Endometrial microvascular endothelial cells (primary cell): ENCODE measurements around the genes SCAI and MVB12B.

GRCh38 chr9:125143220-125144127 is at the start of gene SCAI:
Gene SCAI (minus strand): TSS chr9:125143528.
- RAMPAGE, long total RNA = start-site peak on the minus strand at chr9:125143471-125143542, 54 and 106 reads in 2 replicates

- RAMPAGE, long total RNA = no peak
Measured at GRCh38 chr9:125183222-125183749, 6.3 kb downstream of the PPP6C start.

GRCh38 chr9:125291429-125292215 is 30.0 kb downstream of the GAPVD1 start:
- RAMPAGE, long total RNA = no peak

DNA sequence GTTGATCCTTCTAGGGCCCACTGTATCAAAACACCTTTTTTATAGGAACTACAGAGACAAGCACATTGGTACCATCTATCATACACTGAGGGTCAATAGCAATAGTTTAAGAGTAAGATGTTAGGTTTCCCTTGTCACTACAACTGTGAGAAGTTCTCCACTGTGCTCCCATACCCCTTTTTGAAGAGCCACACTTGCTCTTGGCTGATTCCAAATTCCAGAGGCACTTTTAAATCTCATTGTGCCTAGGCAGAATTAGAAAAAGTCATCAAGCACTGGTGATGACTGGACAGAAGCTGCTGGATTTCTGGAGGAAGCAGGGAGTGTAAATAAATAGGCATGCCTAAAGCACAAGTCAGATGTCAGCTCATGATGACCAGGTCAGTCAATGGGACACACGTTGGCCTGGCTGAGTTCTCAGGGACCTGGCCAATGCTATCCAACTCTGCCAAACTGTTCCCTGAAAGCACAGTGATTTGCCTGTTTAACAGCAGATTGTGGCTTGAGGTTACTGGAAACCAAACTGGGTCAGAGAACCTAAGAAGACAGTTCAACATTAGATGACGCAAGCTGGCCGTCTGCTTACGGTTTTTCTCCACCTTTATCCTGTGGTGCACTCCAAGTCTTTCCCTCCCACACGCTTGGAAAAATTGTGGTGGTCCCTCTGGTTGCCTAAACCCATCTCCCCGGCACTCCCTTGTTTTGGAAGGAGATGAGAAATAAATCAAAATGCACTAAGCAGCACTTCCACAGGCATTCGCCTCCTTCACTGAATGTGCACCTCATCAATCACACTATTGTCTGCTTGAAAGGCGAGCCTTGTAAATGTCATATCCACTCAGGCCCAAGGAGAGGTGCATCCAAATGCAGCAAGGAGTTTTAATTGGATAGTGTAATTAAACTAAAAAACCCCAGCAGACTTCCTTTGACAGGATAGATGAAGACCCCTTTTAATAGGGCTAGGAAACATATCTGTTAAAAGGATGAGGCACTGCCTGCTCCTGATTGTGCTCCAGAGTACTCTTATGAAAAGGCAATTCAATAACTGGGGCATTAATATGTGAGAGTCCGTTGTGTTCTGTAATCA is 199.3 kb downstream of the GAPVD1 start:
- RAMPAGE, long total RNA = no peak

DNA sequence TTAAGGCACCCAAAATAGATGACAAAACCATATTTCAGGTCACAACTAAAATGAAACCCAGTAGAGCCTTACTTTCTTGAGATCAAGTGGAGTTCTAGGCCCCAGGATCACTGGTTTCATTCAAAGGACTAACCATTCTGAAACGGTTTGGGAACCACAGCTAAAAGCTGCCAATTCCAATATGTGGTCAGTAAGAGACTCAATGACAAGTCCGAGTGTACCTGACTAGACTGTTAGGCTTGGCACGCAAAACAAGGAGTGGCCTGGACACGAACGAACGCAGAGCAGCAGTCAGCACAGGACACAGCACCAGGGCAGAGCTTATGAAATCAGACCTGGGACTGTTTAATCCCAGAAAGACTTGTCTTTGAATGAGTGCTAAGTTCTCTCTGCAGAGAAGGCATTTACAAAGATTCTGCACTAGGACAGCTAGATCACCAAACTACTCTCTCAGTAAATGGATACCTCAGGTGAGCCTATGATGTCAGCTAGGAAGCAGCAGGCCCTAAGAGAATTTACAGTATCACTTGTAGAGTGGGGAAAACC is 213.8 kb downstream of the GAPVD1 start:
- RAMPAGE, long total RNA = no peak

DNA sequence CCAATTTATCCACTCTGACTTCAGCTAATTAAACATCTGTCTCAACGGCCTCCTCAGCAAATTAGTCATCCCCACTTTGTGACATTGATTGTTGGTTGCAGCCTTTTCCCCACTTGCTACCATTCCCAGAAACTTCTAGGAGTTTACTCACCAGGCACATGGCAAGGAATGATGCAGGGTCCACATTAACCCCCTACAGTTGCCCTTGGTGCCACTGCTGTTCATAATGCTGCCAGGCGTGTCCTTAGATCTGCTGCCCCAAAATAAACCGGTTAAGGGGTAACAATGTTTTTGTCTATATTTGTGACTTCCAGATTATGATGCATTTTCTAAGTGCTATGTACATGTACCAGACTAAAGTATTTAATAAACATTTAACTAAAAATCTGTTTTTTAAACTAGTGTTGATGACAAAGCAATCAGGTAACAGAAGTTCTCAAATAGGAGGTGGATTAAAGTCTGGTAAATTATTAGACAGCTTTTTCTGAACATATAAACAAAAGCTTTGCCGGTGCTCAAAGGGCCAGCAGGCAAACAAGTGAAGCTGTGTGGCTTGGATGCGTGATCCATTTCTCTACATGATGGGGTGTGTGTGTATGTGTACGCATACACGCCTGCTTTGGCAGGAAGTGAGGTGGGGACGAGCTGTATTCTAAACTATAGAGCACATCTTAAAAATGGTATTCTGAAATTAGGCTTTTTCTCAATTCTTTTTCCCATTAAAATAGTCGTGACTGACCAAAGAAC is 174.3 kb downstream of the MAPKAP1 start:
- RAMPAGE, long total RNA = no peak

DNA sequence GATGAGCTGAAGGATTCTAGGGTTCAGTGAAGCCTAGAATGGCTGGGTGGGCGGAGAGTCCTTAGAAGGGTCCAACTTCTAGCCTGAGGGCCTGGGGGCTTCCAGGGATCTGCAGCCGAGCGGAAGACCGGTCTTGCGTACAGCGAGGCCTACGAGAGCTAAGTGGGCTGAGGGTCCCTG is 487 bp upstream of the MVB12B start:
- RAMPAGE, long total RNA = no peak

GRCh38 chr9:126326432-126327502 is at the start of gene MVB12B:
Gene MVB12B (plus strand): TSS chr9:126326829.
- RAMPAGE, long total RNA = no peak

- RAMPAGE, long total RNA = no peak
Measured at GRCh38 chr9:126334801-126335493, 8.3 kb downstream of the MVB12B start.

- RAMPAGE, long total RNA = no peak
Measured at GRCh38 chr9:126373008-126373873, 46.6 kb downstream of the MVB12B start.

DNA sequence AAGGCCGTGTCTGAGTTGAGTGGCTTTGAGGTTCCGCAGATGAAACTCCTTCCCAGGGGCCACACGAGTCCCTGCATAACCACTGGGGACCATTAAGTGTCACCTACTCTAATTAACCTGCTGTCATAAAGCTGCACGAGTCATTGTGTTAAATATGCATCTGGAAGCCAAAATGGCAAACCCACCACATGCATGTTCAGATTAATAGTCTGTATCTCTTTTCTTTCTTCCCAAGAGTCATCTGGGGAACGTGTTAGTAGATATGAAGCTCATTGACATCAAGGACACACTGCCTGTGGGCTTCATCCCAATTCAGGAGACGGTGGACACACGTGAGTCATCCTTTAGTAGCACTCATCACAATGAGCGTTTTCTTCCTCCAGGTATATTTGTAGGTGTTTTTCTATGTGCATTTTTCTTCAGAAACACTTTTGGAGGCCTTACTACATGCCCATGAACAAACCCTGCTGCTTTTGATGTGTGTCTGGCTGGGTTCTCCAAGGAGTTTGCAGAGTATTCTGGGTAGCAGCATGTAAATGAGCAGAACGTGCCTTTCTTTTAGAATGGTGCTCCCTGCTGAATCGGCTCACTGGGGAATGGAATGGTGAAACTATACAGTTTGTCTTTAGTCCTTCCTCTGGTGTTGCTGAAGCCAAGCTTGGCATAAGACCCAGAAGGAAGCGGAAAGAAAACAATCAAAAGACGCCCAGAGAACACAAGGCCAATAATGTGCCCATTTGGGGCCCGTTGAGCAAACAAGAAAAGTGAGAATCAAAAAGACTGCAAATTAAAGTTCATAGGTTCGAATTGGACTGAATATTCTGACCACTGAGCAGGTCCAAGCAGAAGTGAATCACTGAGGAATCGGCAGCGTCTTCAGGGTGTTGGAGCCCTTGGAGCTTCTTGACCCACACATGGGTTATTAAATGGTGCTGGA is 60.0 kb downstream of the MVB12B start:
- RAMPAGE, long total RNA = no peak

GRCh38 chr9:126514035-126514769 is 99.5 kb upstream of the LMX1B start:
- RAMPAGE, long total RNA = no peak

DNA sequence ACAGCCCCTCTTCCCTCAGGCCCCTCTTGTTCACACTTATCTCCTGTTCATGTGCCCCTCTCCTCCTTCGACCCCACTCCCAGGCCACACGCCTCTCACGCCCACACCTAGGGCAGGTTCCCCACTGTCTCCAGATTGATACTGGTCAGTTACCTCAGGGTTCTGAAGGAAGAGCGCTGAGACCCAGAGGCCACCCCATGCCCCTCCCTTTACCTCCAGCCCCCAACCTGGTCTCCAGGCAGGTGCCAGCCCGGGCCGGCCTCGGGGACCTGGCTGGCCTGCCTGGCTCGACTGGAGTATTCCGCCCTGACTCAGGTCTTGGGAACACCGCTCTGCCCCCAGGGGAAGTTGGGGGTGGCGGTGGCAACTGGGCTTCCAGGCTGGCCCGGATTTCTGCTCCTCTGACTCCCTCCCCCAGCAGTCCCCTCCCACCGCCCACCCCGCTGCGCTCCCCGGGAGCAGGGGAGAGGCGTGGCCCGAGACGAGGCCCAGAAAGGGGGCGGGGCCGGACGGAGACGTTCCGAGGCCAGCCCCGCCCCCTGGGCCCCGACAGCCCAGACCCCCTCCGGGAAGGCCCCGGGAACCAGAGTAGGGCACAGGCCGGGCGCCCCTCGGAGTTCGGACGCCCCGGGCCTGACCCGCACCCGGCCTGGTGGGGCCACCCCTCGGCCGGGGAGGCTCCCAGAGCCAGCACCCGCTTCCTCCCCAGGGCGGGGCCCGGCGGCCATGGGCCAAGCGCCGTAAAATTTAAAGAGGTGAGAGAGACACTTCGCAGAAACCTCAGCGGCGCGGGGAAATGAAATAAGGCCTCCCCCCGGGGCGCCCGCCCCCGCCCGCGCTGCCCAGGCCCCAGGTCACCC is 82.5 kb upstream of the ZBTB43 start:
- RAMPAGE, long total RNA = no peak

GRCh38 chr9:126813090-126813896 is 8.5 kb downstream of the ZBTB43 start:
- RAMPAGE, long total RNA = no peak

GRCh38 chr9:127111892-127112748 is 10.3 kb downstream of the ANGPTL2 start:
- RAMPAGE, long total RNA = no peak

GRCh38 chr9:127121222-127121882 is 1.1 kb downstream of the ANGPTL2 start:
- RAMPAGE, long total RNA = no peak

DNA sequence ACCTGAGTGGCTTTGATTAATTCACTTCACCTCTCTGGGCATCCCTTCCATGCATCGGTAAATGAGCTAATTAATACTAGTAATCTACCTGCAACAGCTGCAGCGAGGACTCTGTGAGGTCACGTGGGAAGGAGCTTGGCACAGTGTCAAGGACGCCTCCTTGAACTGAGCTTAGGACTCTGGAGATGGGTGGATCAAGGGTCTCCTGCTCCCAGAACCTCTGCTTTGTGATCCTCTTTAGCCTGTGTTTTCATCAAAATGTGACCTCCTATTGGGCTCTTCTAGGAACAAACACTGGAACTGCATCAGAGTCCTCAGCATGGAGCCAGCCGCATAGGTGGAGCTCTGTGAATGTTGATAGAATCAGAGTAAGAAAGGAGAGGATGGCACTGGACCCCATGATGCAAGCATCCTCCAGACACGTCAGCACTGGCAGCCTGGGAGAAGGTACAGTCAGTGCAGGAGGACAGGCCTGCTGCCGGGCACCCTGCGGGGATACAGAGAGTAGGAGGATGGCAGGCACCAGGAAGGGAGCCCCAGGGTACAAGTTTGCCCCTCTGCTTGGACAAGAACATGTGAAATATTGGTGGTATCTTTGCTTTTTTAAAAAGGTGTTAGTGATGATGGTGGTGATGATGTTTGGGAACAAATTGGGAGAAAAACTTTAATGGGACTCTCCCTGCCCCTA is 1.0 kb upstream of the ANGPTL2 start:
- RAMPAGE, long total RNA = no peak

- RAMPAGE, long total RNA = no peak
Measured at GRCh38 chr9:127337039-127337328, 60.0 kb upstream of the SLC2A8 start.

DNA sequence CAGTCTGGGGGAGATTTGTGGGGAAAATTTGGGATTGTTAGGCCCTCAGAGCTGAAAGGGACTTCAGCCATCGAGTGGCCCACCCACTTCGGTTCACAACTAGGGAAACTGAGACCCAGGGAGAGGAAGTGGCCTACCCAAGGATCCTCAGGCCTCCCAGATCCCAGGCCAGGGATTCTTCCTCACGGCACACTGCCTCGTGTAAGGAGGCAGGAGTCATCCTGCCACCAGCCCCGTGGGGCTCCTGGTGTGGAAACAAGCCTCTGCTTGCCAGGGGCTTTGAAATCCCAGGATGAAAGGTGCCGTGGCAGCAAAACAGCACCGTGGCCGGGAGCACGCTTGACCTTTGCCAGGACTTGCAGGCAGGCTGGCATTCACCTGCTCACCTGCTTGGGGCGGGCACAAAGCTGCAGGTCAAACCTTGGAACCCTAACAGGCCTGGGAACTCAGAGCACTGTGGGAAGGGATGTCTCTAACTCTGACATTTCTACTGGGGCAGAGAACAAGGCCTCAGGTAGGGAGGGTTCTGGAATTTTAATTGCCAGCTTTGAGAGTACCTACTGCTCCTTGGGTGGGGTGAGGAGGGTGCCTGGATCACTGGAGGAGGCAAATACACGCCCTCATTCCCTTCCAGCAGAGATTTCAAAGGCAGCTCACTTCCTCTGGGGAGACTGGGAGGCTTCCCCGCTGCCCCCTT is 2.5 kb downstream of the NIBAN2 start:
- RAMPAGE, long total RNA = no peak

- RAMPAGE, long total RNA = no peak
Measured at GRCh38 chr9:127573921-127575125, 5.5 kb upstream of the NIBAN2 start.